ENCODE measurements around a stretch of chr17.

- PRO-cap, 4 experiments = no peak in any of the 4 experiments
- RAMPAGE, long total RNA, 2 experiments = no peak in any of the 2 experiments
Measured at GRCh38 chr17:78682363-78683045, 99.6 kb downstream of the CYTH1 start.

DNA sequence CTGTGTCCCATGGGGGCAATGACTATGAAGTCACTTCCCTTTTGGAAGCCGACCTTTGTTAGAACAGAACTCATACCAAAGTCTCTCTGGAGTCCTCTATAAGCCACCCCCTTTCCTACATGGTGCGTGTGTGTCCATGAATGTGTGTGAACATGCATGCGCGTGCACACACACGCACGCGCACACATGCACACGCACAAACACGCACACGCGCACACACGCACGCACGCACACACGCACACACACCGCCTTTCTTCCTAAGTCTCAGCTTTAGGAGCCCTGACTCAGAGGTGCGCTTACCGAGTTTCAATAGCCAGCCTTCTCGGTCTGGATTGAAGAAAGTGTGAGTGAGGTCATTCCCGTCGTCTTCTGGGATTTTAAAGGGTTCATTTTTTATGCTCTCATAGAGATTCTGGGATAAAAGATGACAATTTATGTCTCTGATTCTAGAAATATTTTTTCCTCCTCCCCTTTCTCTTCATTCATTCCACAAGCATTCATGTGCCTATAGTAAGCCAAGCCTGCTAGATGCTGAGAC, 84.0 kb downstream of the CYTH1 start:
- PRO-cap, 4 experiments = peak in 1 of 4 experiments; most common minus-strand start position 268 of the sequence (in 1)
- RAMPAGE, long total RNA, 2 experiments = no peak in any of the 2 experiments

DNA sequence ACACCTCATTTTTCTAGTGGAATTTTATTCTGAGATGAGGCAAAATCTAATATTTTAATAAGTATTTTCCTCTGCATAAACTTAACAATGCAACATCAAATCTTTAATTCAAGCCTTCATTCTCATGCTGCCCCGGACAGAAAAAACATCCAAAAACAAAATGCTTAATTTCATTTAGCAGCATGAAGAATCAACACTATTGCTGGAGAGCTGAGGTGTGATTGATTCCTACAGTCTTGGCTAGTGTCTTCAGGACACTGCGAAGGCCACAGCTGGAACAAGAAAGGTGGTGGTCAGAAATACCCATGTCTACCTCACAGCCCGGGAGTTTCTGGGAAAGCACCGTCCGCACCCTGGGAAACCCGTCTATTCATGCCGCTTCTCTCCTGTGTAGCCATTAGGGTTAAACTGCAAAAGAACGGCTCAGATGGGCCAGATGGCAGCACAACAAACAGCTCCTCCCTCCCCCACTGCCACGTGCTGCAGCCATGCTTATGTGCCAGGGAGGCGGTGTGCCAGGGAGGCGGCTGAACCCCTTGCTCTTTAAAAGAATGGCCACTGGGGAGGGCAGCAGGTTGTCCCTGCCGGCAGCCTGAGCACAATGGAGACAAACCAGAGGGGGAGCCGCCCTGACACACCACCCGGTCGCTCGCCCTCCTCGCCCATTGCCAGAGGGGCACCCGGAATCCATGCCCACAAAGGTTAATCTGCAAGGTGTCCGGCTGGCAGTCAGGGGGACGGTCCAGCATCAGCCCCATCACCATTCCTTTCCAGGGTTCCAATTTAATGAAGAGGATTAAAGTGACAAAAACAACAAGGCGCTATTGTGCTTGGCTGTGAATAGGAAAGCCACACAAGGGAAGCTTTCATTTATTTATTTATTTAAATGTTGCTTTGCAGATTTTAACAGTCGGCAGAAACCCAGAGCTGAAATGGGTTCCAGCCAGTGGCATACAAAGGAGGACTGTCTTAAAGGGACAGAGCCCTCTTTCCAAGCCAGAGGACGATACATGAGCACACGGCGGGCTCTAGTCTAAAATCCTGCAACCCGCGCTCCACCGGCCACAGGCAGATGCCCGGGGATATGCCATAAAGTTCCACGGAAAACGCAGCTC, 65.1 kb downstream of the CYTH1 start:
- PRO-cap, 4 experiments = peak in 3 of 4 experiments; most common plus-strand start position 546 of the sequence (in 2); most common minus-strand start position 358 of the sequence (in 1)
- RAMPAGE, long total RNA, 2 experiments = no peak in any of the 2 experiments

DNA sequence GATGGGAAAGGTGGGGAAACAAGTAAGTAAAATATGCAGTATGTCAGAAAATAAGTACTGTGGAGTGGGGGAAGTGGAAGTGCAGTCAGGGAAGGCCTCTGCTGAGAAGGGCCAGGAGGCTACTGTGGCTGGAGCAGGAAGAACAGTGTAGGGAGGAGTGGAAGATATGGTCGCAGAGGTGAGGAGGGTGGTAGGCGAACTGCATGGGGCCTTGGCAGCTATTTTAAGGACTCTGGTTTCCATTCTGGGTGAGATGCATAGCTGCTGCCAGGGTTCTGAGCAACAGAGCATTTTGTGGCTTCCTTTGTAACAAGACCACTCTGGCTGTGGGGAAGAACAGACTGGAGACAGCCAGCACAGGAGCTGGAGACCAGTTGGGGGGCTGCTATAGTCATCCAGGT, 42.7 kb downstream of the CYTH1 start:
- PRO-cap, 4 experiments = no peak in any of the 4 experiments
- RAMPAGE, long total RNA, 2 experiments = no peak in any of the 2 experiments

- PRO-cap, 4 experiments = no peak in any of the 4 experiments
- RAMPAGE, long total RNA, 2 experiments = start-site peak on the minus strand in 1 of 2 experiments, at chr17:78743367-78743615 at its widest, 8 reads per replicate
Measured at GRCh38 chr17:78743018-78743857, 38.8 kb downstream of the CYTH1 start.

GRCh38 chr17:78747777-78748647, 34.1 kb downstream of the CYTH1 start:
- PRO-cap, 4 experiments = peak in 3 of 4 experiments; most common plus-strand start chr17:78748429 (in 2); most common minus-strand start chr17:78747970 (in 2)
- RAMPAGE, long total RNA, 2 experiments = no peak in any of the 2 experiments

- PRO-cap, 4 experiments = no peak in any of the 4 experiments
- RAMPAGE, long total RNA, 2 experiments = no peak in any of the 2 experiments
Measured at GRCh38 chr17:78787770-78788208, 5.7 kb upstream of the CYTH1 start.

- PRO-cap, 4 experiments = no peak in any of the 4 experiments
- RAMPAGE, long total RNA, 2 experiments = no peak in any of the 2 experiments
Measured at GRCh38 chr17:78793374-78794564, 11.7 kb upstream of the CYTH1 start.

DNA sequence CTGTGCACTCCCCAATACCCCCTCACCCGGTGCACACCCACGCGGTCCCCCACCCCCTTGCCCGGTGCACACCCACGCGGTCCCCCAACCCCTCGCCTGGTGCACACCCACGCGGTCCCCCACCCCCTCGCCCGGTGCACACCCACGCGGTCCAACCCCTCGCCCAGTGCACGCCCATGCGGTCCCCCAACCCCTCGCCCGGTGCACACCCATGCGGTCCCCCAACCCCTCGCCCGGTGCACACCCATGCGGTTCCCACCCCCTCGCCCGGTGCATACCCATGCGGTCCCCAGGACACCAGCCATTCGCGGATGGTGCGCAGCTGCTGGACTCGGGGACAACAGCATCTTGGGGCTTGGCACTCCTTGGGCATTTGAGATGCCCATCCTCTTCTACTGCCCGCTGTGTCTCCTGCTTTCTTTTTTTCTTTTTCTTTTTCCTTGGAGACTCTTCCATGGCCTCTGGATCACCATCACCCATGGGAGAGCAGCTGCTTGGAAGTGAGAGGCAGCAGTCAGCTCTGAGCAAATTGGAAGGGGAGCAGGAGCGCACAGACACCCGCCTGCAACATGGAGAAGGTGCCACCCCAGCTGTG, 20.1 kb upstream of the CYTH1 start:
- PRO-cap, 4 experiments = no peak in any of the 4 experiments
- RAMPAGE, long total RNA, 2 experiments = no peak in any of the 2 experiments

DNA sequence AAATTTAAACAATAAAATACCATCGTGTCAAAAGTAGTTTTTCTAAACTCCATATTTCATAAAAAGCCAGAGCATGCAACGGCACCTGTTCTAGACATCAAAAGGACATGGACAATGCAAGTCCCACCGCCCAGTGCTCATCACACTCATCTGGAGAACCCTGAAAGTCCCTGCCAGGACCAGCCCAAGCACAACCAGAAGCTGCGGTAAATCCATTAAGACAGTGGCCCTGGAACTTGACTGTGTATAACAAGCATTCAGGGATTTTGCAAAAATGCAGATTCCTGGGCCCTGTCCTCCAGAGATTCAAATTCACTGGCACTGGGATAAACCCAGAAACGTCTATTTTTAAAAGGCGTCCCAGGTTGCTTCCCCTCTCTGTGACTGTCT, 22.5 kb downstream of the USP36 start:
- PRO-cap, 4 experiments = peak in 1 of 4 experiments; most common minus-strand start position 103 of the sequence (in 1)
- RAMPAGE, long total RNA, 2 experiments = no peak in any of the 2 experiments

DNA sequence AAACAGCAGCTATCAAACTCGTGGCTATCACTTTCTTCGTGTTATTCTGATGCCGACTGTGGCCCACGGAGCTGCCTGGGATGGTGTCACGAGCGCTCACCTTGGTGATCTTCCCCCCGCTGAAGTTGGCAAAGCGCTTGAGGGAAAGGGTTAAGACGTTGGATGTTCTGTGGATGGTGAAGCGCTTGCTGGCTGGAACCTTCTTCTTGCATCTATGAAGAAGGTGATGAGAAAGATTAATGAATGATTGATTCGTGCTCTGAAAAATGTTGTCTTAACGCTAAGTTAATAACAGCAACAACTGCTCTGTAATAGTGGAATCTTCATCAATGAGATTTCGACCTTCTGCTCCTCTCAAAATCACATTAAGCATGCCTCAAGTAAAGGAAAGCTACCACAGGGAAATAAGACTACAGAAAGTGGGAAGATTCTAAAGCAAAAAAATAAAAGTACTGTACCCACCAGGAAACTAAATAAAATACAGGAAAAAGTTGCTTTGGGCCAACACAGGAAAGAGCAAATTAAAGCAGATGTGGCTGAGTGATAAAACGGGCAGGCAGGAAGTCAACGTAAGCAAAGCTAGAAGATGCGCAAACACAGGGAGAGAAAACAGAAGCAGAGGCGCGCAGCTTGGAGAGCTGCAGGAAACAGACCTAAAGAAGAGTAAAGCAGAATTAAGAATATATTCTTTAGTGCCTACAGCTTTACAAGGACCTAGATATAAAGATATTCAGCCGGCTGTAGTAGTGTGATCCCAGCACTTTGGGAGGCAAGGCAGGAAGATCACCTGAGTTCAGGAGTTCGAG, 21.8 kb downstream of the USP36 start:
- PRO-cap, 4 experiments = peak in 2 of 4 experiments; most common plus-strand start position 612 of the sequence (in 2); most common minus-strand start position 518 of the sequence (in 1)
- RAMPAGE, long total RNA, 2 experiments = no peak in any of the 2 experiments

DNA sequence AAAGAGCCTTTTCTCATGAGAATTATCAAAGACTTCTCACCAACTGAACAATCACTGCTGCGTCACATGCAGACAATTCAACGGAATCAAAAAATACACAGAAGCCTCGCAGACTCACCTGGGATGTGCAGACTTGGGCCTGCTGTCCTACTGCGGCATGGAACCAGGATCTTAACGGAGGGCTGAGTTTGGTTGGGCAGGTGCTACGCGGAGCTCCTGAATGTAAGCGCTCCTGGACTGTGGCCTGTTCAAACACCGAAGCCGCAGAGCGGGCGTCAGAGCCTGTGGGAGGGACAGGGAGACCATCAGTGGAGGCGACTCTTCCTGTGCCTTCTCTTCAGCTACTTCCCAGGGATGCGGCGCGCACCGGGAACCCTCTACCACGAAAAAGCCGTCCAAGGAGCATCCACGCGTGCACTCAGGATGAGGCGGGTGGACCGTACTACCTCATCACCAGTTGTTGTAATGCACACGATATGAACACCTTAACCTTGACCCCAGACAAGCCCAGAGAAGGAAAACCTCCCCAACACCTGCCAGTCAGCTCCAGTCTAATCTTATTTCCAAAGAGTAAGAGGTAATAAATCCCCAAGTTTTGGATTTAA, 2.0 kb downstream of the USP36 start:
- PRO-cap, 4 experiments = peak in 4 of 4 experiments; most common plus-strand start position 296 of the sequence (in 4); most common minus-strand start position 222 of the sequence (in 2)
- RAMPAGE, long total RNA, 2 experiments = no peak in any of the 2 experiments

DNA sequence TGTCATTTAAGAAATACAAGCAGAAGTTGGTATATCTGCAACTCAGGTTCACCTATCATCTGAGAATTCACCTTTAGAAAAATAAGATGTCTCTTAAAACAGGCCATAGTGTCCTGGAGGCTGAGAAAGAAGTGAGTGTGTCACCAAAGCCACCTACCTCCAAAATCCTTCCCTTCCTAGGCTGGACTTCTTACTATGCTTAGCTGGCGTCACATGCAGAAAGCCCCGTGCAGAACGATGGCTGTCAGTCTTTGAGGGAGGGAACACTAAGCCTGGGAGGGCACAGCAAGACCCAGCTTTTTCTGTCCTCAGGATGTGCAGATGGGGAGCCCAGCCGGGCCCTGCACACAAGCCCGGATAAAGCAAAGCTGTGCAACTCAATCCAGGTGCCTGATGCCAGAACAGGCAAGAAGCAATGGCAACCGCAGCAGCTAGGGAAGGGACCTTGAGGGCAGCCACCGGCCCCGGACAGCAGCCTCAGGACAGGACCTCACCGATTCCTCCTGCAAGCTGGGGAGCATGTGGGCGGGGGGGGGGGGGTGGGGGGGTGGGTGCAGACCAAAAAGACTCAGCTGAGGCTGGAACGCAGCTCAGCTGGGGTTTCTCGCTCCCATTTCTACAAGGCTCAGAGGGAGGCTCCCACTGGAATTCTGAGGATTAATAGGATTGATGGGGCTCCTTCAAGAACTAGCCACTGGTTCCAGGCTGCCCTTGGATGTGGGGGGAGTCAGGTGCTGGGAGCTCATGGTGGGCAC, 14.0 kb upstream of the USP36 start:
- PRO-cap, 4 experiments = no peak in any of the 4 experiments
- RAMPAGE, long total RNA, 2 experiments = no peak in any of the 2 experiments

DNA sequence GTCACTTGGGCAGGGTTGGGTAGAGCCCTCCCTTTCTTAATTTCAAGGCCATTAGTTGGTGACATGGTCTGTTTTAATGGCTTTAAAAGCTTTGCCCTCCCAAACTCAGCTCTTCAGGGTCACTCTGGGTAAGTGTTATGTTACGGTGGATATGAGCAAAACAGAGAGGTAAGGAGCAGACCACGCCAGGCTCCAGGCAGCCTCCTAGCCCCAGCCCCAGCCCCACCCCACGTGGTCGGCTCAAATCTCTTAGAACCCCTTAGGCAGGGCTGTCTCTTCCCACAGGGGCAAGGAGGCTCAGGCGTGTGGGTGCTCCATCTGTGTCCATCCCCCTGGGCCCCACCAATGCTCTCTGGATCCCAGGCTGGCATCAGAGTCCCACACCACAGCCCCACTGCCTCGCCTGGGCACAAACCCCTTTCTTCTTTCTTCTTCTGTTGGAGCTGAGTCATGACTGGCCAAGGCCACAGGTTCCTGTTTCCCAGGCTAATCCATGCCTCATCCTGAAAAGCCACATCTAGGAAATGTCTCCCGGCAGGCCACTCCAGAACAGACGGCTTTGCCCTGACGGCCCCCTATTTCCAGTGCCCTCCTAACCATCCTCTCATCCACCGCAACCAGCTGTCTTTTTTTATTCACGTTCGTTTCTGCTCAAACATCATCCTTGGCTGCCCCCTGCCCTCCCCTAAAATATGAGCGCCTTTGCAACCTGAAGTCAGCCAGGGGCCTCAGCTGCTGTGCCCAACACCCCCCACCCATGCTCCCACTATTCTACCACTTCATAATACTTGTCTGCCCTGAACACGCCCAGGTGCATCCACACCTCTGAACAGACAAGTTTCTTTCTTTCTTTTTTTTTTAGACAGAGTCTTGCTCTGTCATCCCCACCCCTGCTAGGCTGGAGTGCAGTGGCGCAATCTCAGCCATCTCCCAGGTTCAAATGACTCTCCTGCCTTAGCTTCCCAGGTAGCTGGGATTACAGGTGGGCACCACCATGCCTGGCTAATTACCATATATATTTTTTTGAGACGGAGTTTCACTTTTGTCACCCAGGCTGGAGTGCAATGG, 27.2 kb downstream of the CEP295NL start:
- PRO-cap, 4 experiments = no peak in any of the 4 experiments
- RAMPAGE, long total RNA, 2 experiments = no peak in any of the 2 experiments

DNA sequence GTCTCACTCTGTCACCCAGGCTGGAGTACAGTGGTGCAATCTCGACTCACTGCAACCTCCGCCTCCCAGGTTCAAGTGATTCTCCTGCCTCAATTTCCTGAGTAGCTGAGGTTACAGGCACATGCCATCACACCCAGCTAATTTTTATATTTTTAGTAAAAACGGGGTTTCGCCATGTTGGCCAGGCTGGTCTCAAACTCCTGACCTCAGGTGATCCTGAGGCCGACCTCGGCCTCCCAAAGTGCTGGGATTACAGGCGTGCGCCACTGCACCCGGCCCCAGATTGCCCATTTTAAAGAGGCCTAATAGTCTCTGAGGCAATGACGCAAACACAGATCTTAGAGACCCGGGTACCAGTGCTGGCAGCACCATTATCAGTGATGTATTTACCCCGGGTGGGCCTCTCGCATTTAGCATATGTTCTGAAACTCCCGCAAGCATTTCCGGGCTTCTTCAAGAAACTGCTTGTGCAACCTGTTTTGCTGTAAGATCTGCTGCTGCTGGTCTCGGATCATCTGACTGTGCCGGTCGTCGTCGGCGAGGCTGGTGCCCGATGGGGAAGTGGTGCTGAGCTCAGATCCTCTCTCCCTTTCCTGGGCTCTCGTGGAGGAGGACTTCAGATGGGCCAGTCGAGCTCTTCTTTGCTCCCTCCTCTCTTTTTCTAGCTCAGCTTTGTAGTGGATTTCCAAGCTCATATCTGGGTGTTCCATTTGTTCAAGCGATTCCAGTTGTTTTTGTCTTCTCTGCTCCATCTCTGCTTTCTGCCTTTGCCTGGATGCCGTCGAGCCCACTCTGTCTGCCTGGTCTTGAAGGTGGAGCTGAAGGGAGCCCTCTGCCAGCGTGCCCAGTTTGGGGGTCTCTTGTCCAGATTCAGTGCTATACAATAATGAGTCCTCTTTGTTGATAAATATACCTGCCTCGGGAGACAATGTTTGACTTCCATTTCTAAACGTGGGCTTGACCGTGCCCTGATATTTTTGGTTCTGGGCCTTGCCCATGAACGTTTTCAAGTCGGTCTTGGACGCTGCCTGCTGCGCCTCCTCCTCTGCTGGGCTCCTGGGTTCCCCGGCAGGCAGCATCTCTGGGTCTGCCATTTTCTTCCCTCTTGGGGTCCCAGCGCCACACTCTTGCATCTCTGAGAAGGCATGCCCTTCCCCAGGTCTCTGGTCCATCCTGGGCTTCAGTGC, 12.4 kb downstream of the CEP295NL start:
- PRO-cap, 4 experiments = peak in 4 of 4 experiments; most common plus-strand start position 518 of the sequence (in 2); most common minus-strand start position 289 of the sequence (in 1)
- RAMPAGE, long total RNA, 2 experiments = no peak in any of the 2 experiments

- PRO-cap, 4 experiments = no peak in any of the 4 experiments
- RAMPAGE, long total RNA, 2 experiments = no peak in any of the 2 experiments
Measured at GRCh38 chr17:78893530-78894272, 9.3 kb downstream of the CEP295NL start.

- PRO-cap, 4 experiments = no peak in any of the 4 experiments
- RAMPAGE, long total RNA, 2 experiments = no peak in any of the 2 experiments
Measured at GRCh38 chr17:78998347-78999066, 11.1 kb downstream of the CANT1 start.

- PRO-cap, 4 experiments = no peak in any of the 4 experiments
- RAMPAGE, long total RNA, 2 experiments = no peak in any of the 2 experiments
Measured at GRCh38 chr17:79007965-79008408, 1.6 kb downstream of the CANT1 start.

DNA sequence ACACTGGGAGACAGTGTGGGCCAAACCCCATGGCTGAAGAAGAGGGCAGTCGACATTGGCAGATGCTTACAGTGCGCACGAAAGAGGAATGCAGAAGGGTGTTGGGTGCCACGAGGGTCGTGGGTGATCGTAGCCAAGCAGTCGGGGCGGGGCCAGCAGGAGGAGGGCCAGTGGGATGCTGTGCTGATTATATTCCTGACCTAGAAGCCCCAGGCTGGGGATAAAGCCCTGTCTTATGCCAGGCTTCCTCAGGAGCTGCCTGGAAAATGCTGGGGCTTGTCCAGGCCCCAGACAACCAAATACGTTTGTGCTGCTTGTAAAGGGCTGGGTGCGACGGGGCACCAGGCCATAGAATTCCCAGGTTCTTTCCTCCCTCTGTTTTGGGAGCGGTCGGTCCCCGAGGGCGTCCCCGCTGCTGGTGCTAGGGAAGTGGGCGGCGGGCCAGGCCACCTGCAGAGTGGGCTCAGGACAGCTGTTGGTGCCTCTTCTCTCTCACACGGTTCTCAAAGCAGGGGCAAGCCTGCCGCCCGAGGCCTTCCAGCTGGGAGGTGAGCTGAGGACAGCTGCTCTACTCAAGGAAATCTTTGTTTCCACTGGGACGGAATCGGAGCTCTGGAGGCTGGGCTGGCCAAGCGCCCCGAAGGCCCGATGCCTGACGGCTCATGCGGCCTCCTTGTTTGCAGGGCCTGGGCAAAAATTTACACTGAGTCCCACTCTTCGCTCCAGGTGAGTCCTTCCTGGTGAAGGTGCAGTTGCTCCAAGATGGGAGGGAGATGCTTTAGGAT, 10.0 kb downstream of the C1QTNF1 start:
- PRO-cap, 4 experiments = no peak in any of the 4 experiments
- RAMPAGE, long total RNA, 2 experiments = no peak in any of the 2 experiments

DNA sequence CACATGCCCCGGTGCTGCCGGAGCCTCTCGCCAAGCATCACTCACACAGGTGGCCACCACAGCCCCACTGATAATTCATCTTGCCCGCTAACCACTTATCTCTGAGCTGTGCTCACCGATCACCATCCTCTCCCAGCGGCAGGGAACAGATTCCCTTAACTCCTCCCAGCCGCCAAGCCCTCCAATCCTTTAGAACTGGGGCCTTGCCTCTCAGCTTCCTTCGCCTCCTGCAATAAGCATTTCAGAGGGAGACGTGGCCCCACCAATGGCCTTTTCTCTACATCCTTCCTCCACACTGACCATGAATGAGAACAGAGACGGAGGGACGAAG, 222.1 kb downstream of the RBFOX3 start:
- PRO-cap, 4 experiments = peak in 3 of 4 experiments; most common plus-strand start position 215 of the sequence (in 3)
- RAMPAGE, long total RNA, 2 experiments = no peak in any of the 2 experiments